Melanocyte of skin (primary cell): ENCODE measurements around the gene AIF1L.

DNA sequence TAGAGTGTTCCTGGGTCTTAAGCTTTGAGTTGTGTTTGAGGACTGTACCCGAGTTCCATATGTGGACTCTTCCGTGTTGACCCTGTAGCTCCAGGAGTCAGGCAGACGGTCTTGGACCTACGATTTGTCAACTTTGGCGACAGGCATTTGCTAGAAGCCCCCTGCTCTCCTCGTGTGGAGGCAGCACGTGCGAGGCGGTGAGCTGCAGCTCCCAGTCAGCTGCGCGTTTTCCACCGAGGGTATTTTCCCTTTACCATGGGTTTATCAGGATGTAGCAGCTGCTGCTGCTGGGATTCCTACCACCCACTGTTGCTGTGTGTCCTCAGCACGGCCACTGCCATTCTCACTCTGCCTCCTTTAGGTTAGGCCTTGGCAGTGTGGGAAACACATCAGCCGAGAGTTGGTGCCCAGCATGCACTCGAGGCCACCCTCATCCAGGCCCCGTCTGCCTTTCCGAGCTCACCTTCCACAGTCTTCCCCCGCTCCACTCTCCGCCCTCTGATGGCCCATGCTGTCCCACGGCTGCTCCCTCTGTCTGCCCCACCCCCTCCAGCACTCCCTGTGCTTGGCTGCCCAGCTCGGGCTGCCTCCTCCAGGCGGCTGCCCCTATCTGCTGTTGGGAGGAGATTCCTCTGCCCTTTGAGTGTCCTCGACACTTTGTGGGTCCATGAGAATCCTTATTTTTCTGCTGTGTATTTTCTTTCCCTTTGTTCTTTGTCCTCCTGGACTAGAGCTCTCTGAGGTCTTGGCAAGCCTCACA is 4.8 kb downstream of the NTMT1 start:
- CAGE, long polyA plus RNA, 2 experiments: no peak in any of the 2 experiments

- CAGE, long polyA plus RNA, 2 experiments: no peak in any of the 2 experiments
Measured at GRCh38 chr9:129696941-129697621, 31.6 kb downstream of the PRRX2 start.

GRCh38 chr9:129776990-129777822 is 24.4 kb upstream of the PTGES start:
- CAGE, long polyA plus RNA, 2 experiments: no peak in any of the 2 experiments

DNA sequence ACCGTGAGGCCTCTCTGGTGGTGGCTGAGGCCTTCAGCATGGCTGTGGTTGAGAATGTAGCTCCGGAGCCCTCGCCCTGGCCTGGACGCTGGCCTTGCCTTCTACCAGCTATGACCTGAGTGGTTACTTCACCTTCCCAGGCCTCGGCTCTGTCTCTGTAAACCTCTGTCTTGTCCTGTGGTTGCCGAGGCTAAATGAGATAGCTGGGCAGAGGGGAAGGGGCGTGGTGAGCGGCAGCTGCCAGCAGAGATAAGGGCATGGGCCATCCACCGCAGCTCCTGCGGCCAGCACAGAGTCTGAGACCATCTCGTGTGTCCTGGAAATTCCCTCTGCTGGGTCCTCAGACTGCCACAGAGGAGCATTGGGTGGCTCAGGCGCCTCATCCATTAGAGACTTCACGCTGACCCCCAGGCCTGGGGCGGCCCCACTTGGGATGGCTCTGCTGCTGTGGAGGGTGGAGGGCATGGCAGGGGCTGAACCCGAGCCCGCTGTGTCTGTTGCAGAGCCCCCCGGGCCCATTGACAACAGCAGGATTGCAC is 43.9 kb downstream of the USP20 start:
- CAGE, long polyA plus RNA, 2 experiments: no peak in any of the 2 experiments

DNA sequence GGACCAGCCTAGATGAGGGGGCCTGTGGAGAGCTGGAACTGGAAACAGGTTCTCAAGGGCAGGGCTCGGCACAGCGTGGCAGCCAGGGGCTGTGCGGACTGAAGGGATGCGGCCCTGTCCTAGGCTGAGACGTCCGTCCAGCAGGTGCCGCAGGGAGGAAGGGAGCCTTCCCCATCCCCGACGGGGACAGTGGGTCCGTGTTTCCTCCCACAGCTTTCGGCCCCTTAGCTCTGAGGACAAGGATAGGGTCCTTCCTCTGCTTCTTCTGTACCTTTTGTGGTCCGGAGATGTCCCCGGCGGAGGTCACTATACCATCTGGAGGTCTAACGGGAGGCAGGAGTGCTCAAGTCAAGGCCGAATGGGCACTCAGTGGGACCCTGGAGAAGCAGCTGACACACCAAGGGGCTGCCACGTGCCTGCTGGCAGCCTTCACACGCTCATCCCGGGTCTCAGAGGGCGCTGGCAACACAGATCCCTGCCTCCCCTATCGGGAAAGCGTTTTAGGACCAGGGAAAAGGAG is 49.9 kb downstream of the USP20 start:
- CAGE, long polyA plus RNA, 2 experiments: no peak in any of the 2 experiments

- CAGE, long polyA plus RNA, 2 experiments: no peak in any of the 2 experiments
Measured at GRCh38 chr9:129887746-129888332, 52.6 kb downstream of the USP20 start.

DNA sequence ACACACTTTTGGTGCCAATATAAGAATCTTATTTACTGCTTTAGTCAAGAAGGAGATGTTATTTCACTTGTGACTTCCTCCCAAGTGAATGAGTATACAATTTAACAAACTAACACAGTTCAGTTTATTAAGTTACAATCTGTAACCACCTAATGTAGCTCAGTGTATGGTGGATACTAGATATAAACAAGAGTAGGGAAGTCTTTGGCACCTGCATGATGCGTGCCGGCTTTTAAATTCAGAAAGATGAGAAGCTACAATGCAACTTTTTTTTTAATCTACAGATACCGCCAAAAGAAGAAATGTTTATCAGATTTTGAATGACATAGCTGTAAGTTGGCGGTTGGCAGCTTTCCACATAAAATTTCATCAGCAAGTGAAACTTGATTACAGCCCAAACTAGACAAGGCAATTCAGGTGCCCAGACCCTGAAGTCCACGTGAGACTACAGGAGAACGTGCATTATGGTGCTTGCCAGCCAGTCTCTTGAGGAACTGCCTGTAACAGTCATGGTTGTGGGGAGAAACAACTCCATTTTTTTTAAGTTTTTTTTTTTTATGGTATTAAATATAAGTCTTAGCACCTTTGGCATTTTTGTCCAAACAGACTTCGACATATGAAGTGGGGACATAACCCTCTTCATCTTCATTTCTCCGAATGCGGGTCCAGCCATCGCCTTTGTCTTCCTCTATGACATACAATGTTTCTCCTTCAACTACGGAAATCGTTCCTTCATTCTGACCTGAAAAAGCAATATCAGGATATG is 60.2 kb downstream of the USP20 start:
- CAGE, long polyA plus RNA, 2 experiments: no peak in any of the 2 experiments

DNA sequence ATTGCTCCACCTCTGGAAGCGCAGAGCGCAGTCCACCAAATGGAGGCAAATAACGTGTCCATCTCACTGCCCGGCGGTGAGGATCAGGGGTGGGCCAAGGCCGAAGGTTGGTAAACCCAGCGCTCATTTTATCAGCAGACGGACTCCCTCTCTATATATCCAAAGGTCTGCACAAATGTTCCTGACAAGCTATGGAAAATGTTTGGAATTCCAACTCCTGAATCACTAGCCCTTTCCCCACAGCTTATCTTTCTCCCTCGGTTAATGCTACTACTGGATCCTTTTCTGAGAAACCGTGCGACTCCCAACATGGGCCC is 899 bp upstream of the FNBP1 start:
- CAGE, long polyA plus RNA, 2 experiments: no peak in any of the 2 experiments

DNA sequence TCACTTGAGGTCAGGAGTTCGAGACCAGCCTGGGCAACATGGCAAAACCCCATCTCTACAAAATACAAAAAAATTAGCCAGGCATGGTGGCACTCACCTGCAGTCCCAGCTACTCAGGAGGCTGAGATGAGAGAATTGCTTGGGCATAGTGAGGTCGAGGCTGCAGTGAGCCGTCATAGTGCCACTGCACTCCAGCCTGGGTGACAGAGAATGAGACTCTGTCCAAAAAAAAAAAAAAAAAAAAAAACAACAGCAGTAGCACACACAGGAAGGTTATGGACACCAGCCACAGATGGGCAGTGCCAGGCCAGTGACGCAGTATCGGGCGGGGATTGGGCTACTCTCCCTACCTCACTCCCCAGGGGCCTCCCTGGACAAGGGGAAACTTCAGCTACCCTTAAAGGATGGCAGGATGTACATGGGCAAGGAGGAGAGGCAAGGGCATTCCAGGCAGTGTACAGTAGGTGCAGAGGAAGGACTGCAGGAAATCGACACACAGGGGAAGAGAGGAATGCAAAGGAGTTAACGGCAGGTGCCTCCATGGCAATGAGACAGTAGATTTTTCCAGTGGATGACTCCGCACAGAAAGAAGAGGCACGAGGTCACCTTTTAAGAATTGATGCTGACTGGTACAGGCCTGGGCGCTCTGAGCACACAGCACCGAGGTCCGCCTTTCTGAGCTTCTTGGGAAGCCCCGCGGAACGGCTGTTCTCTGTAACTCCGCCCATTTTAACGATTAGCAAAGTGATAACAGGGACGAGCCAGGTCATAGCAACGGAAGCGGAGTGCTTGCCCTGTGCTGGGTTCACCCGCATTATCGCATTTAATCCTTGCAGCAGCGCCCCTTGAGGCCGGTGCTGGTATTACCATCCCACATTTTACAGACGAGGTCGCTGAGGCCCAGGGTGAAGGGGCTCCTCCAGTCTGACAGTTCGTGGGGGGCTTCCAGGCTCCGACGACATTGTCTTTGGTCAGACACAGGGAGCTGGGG is 22.7 kb upstream of the HMCN2 start:
- CAGE, long polyA plus RNA, 2 experiments: no peak in any of the 2 experiments

DNA sequence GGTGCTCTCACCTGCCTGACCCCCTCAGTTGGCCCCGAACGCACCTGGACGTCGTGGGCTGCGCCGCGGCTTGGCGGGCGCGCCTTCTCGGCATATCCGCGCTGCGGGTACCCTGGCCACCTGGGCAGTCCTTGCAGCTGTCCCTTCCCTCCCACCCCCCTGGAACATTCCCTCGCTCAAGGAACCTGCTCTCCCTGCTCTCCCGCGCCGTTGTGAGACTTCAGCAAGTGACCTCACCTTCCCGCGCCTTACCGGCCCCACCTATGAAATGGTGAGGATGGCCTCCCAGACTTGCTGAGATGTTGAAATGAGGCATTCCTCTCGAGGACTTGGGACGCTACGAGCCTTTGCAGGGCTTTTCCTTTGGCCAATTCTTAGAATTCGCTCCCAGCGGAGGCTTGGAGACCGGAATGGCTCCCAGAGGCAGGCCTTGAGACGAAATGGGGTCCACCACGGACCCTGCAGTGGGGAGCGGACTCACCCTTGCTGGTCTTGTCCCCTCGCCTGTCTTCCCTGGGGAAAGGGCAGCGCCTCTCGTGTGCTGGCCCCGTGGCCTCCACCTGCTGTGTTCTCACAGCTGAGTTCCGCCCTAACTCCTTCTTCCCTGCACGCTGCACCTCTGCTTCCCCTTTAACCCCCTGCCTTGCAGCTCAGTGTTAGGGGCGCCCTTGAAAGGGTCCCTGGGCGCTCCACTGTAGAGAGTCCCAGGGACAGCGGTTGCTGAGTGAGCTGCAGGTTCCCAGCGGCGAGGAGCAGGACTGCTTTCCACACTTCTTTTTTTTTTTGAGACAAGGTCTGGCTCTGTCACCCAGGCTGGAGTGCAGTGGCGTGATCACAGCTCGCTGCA is 842 bp downstream of the HMCN2 start:
- CAGE, long polyA plus RNA, 2 experiments: no peak in any of the 2 experiments

- CAGE, long polyA plus RNA, 2 experiments: no peak in any of the 2 experiments
Measured at GRCh38 chr9:130625600-130626139, 38.7 kb upstream of the PRDM12 start.

GRCh38 chr9:130794306-130795026 is 40.6 kb upstream of the ABL1 start:
- CAGE, long polyA plus RNA, 2 experiments: no peak in any of the 2 experiments

- CAGE, long polyA plus RNA, 2 experiments: no peak in any of the 2 experiments
Measured at GRCh38 chr9:130838606-130839453, 3.8 kb downstream of the ABL1 start.

- CAGE, long polyA plus RNA, 2 experiments: no peak in any of the 2 experiments
Measured at GRCh38 chr9:130913044-130913750, 16.6 kb upstream of the QRFP start.

- CAGE, long polyA plus RNA, 2 experiments: no peak in any of the 2 experiments
Measured at GRCh38 chr9:130932762-130933104, 6.3 kb downstream of the FIBCD1 start.

- CAGE, long polyA plus RNA, 2 experiments: no peak in any of the 2 experiments
Measured at GRCh38 chr9:130933105-130933516, 5.9 kb downstream of the FIBCD1 start.

DNA sequence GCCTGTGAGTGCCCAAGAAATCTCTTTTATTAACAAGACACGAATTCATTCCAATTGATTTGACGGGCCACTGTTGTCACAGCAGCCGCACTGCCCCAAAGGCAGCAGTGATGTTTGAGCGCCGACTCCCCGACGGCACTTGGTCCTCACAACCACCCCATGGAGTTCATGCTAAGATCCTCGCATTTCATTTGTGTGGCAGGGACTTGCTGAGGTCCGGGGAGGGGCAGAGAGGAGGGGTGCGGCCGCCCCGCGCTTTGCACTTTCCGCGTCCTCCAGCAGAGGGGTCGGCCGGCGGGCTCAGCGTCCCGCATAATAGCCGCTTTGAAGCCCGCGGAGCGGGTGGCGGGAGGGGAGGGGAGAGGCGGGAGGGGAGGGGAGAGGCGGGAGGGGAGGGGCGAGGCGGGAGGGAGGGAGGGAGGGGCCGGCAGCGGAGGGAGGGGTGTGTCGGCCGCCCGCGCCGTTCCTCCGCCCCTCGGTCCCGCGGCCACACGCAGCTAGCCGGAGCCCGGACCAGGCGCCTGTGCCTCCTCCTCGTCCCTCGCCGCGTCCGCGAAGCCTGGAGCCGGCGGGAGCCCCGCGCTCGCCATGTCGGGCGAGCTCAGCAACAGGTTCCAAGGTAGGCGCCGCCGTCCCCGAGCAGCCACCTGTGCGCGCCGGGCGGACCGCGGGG is at the start of gene AIF1L:
TSS of gene AIF1L (plus strand) at position 490 of the 673 bp plus-strand sequence.
- CAGE, long polyA plus RNA, 2 experiments: no peak in any of the 2 experiments

GRCh38 chr9:131132301-131133290 is 7.2 kb downstream of the NUP214 start:
- CAGE, long polyA plus RNA, 2 experiments: no peak in any of the 2 experiments

GRCh38 chr9:131197229-131197763 is 71.9 kb downstream of the NUP214 start:
- CAGE, long polyA plus RNA, 2 experiments: no peak in any of the 2 experiments

DNA sequence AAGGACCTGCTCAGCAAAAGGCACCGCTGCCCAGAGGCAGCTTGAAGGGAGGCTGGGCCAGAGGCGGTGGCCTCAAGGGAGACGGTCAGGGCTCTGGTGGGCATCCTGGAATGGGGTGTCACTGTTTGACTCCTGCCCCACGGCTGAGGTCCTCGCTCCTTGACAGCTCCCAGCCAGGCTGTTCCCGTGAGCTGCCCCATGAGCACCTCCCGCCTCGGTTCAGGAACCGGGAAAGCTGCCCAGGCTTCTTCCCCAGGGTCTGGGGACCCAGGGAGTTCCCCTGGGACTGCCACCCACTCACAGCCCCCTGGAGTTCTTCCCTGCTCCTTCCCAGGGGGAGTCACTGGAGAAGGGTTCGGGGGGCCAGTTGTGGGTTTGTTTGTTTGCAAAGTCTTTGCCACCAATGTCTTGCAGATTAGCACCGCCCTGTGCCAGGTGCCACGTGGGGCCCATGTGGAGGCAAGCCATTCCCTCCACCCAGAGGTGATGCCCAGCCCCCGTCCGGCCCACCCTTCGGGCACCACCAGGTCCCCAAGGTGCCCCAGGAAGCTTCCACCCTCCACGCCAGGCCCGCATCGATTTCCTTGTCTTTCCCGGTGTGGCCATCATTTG is 1.3 kb downstream of the PLPP7 start:
- CAGE, long polyA plus RNA, 2 experiments: no peak in any of the 2 experiments